Neural cell (in vitro differentiated cells): Measurements from ENCODE around the gene QKI.

DNA sequence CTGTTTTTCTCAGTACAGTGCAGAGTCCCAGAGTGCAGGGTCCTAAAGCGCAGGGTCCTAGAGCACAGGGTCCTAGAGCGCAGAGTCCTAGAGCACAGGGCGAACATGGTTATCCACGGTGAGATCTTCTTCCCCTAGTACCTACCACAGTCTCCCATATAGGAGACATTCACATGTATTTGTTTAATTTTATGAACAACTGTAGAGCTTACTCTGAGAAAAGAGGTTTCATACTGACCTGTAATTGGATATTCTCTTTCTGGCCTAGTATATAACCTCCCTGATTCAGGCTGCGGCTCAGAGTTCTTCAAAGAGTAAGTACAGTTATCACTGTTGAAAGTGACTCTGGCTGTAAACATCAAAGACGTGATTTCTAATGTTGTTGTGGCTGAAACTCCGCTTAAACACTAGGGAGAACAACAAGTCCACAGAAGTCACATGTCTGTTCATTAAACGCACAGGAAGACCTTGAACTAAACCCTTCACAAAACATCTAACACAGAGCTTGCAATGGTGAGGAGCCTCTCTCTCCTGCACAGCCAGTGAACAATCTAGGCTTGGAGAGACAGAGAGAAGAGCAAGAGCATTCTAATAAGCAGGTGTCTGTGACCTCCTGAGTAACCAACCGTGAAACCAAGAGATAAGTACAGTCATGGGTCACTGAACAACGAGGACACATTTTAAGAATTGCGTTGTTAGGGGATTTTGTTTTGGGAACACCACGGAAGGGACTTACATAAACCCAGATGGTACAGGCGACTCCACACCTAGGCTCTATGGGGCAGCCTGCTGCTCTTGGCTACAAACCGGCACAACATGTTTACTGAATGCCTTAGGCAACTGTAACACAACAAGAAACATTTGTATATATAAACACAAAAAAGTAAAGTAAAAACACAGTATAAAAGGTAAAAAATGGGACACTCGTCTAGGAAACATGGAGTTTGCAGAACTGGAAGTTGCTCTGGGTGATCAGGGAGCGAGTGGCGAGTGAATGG is 249.3 kb downstream of the PRKN start:
- RAMPAGE, long total RNA, result no peak

DNA sequence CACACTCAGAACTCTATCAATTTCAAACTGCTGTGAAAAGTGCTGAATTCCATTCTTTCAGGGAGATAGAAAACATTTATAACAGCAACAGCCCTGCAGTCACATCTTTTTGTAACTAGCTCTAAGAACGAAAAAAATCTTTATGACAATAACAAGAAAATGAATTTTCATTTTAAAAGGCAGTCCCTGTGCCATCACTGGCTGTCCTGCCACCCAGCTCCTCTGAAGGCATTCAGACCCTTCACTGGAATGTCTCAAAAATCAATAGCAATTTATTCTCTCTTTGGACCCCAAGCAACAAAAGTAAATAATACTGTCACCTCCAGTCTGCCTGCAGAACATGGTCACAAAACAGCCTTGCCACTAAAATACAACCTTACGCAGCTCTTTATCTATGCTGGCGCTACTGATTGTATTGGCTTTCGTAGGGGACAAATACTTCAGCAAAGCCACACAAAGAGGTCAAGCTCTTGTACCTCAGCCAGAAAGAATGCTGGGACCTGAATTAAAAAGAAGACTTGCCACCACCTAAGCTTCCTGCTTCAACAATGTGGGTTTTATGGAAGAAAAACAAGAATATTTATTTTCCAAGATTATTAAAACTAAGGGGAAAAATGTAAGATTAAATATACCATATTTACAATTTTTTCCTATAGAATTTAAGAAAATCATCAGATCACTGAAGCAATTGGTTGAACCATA is 57.3 kb downstream of the PRKN start:
- RAMPAGE, long total RNA, result no peak

- RAMPAGE, long total RNA, result no peak
Observed at GRCh38 chr6:162679653-162680174, 47.9 kb downstream of the PRKN start.

- RAMPAGE, long total RNA, result no peak
Observed at GRCh38 chr6:162681279-162681966, 46.1 kb downstream of the PRKN start.

- RAMPAGE, long total RNA, result no peak
Observed at GRCh38 chr6:162728145-162728522, 360 bp downstream of the PACRG start.

- RAMPAGE, long total RNA, result no peak
Observed at GRCh38 chr6:163413780-163414298, 679 bp upstream of the QKI start.

- RAMPAGE, long total RNA, result no peak
Observed at GRCh38 chr6:163414299-163415379, at the start of gene QKI. Gene QKI, plus strand, starts transcription at chr6:163414718.

GRCh38 chr6:163475429-163476030 is 61.0 kb downstream of the QKI start:
- RAMPAGE, long total RNA, result no peak

- RAMPAGE, long total RNA, result no peak
Observed at GRCh38 chr6:163514332-163515090, 100.0 kb downstream of the QKI start.

GRCh38 chr6:163814432-163815147 is 400.1 kb downstream of the QKI start:
- RAMPAGE, long total RNA, result no peak

DNA sequence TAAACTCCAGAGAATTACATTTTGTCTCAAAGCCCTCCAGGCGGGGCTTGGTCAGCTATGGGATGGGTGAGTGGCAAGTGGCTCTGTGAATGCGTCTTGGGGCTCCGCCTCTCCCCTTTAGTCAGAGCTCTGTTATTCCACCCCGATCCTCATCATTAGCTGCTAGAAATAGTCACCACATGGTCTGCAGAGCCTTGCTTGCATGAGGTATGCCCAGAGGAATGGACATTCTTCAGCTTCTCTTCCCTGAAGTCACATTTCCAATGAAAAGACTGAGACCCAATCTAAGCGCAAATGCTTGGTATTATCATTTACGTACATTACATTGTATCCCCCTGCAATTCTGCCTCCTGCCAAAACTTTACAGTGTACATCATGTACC is 540.7 kb downstream of the QKI start:
- RAMPAGE, long total RNA, result no peak

DNA sequence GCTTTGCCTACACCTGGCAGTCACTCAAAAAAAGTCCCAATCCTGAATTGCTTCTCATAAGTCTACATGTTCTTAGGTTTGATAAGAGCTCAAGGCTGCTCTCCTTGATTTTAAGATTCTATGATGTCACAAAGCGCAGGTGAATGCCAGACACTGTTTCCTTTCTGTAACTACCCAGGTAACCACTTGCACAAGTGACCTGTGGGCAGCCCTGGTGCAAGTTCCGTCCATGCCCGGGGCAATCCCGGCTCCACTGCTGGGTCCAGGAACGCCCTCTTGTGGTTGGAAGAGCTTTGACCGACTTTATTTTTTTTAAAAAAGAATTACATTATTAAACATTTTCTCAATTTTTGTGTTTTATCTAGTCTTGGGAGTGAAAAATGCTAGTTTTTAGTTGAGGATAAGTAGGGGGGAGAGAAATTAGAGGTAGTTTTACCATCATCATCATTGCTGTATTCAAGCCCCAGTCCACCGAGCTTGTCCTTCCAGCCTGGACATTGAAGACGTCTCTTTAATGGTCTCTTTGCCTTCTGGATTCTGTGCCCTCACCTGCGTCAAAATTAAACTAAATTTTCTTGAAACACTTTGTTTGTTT is 695.3 kb downstream of the QKI start:
- RAMPAGE, long total RNA, result no peak

GRCh38 chr6:164345871-164346386 is 931.4 kb downstream of the QKI start:
- RAMPAGE, long total RNA, result no peak

DNA sequence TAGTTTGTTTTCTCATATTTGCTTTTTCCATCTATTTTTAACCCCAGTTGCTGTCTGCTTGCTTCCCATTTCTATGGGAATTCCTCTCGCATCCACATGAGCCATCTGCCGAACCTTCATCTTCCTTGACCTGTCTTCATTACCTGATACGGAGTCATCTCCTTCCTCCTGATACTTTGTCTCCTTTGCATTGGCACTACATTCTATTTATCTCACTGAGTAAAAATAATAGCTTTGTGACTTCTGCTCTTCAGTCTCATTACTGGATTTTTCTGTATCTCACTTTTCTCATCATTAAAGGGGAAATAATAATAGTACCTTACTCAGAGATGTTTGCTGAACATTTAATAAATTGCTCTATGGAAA is 299.3 kb downstream of the C6orf118 start:
- RAMPAGE, long total RNA, result no peak

DNA sequence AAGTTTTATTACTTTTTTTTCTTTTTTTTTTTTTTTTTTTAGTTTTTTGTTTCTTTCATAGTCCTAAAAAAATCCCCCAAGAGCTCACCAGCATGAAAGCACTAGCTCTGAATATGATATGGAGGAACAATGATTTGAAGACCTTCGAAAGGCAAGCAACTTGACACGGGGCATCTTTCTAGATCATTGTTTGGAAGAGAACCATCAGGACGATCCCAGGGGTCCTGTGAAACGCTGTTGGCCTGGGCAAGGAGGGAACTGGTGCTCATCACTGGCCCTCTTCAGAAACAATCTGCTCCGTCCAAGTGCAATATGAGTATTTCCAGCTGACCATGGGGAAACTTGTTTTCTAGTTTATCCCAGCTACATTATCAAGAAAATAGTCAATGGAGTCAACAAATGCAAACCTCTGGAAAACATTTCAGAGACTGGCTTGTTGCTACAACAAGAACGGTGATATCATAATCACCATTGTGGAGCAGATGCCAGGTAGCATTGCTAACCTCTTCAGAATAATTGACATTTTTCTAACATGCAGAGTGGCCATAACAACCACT is 111.8 kb upstream of the PDE10A start:
- RAMPAGE, long total RNA, result no peak

DNA sequence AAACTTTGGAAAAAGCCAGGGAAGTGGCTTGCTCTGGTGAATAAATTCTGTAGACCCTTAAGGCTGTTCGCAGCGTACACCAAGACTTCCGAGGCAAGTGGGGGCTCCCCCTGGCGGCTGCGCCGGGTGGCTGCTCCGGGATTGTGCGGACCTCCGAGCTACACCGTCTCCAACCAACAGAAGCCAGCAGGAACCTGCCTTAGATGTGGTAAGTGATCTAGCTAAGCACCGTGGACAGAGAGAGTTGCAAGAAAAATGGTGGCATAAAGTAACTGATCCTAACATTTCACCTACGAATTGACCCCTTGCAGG is 69.7 kb downstream of the TBXT start:
- RAMPAGE, long total RNA, result no peak

- RAMPAGE, long total RNA, result no peak
Observed at GRCh38 chr6:166236724-166237016, 69.0 kb upstream of the TBXT start.

DNA sequence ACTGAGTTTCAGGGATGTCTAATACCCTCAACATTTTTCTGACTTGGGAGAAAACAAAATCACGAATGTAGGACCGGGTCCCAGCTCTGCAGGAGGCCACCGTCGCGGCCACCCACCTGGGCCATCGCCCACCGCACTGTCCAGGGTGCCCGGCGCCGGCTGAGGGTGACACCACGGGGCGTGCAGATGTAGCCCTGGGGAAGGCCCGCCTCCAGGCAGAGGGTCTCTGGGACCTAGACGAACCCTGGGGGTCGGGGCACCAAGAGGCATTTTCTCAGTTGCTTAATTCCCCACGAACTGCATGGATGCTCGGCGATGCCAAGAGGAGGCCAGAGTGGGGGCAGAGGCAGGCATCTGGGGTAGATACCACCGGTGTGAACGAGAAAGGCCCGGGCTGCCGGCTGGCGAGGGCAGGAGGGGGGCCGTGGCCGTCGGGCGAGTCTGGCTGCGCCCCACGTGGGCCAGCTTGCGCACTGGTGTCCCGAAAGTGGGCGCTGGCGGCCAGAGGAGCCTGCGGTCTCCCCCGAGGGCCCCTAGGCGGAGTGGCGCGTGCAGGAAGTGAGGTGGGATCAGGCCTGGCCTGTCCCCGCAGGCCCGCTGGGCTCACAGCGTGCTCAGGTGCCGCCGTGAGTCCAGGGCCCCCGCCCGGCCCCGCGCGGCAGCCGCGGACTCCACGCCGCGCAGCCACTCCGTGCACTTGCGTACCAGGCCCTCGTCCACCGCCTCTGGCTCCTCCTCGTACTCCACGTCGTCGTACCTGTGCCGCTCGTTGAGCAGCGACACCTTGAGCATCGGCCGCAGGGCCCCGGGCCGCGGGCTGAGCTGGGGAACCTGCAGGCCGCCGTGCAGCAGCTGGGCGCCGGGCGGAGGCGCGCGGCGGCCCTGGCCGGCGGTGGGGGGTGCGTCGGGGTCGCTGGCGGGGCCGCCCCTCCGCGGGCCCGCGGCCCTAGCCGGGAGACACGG is 1.3 kb downstream of the PRR18 start:
- RAMPAGE, long total RNA, result no peak

GRCh38 chr6:166351818-166352538 is 9.6 kb upstream of the SFT2D1 start:
- RAMPAGE, long total RNA, result no peak

GRCh38 chr6:166465434-166465909 is 82.7 kb upstream of the MPC1 start:
- RAMPAGE, long total RNA, result no peak